Measurements from ENCODE around the genes TSPAN17, HK3 and NSD1.

DNA sequence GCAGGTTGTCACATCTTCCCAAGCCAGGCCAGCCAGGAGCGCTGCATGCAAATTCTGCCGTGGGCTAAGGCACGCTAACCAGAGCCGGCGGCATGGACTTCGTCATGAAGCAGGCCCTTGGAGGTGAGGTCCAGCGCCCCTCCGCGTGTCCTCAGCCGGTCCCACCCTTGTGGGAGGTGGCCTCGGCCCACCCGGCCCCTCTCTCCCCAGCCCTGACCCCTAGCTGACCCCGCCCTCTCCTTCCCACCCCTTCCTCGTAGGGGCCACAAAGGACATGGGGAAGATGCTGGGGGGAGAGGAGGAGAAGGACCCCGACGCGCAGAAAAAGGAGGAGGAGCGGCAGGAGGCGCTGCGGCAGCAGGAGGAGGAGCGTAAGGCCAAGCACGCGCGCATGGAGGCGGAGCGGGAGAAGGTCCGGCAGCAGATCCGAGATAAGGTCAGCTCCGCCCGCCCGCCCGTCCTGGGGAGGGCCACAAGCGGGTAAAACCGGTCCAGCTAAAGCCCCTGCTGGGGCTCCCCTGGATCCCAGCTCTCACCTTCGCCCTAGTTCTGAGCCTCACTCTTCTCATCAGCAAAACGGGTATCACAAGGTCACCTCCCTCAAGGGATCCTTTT lies 7.4 kb downstream of the CPLX2 start:
- PRO-cap, result no peak
- RAMPAGE, long total RNA, result no peak

- PRO-cap, result no peak
- RAMPAGE, long total RNA, result no peak
Measured at GRCh38 chr5:176198964-176199679, 39.1 kb upstream of the SIMC1 start.

DNA sequence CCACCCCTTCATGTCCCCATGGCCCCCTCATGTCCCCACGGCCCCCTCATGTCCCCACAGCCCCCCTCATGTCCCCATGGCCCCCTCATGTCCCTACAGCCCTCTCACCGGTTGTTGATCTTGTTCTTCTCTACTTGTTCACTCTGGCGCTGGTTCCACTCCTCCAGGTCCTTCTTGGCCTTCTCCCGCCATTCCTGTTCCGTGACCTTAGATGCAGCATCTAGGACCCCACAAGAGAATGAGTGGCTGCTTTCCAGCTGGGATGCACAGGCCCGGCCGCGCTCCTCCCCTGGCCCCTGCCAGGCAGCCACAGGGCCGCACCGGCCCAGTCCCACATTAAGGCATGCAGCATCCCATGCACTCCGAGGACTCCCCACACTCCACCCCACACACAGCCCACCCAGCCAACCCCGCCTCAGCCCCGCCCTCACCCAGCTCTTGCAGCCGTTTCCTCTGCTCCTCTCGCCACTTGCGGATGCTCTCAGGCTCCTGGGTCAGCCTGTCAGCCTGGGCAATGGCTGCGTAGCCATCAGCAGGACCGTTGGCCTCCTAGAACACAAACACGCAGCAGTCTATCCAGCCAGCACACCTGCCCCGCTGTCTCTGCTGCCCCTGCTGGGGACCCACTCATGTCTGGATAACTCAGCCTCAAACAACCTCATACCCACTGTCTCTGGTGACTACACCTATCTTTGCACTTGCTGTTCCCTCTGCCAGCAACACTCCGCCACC lies 9.1 kb downstream of the HIGD2A start:
- PRO-cap, result no peak
- RAMPAGE, long total RNA, result no peak

GRCh38 chr5:176405390-176406330 lies 10.7 kb downstream of the CLTB start:
- PRO-cap, result no peak
- RAMPAGE, long total RNA, result no peak

DNA sequence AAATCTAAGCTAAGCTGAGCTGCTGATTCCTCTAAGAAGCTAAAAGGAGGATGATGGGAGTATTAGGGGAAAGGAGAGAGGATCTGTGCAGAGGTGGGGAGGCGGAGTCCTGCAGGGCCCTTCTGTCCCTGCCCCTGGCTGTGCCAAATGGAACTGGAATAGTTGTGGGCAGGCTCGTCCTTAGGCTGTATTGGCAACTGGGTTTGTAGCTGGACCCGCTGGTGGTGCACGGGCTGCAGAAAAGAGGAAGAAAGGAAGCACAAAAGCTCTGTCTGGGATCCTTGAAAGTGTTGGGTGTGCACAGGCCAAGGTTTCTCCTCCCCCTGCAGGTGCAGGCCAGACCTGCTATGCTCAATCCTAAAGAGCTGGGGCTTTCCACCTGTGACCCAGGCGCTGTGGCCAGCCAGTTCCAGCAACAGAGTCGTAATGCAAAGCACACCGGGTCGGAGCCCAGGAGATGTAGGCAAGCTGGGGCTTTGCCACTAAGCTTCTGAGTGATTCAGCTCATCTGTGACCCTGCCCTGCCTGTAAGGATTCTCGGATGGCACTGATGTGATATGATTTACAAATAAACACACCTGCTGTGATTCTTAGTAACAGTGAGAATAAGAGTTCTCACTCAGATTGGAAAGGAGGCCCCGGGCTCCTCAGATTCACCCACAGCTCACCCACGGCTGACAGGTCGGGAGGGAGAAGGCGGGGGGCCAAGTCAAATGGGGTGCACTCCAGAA lies 9.7 kb downstream of the CLTB start:
- PRO-cap, result no peak
- RAMPAGE, long total RNA, result no peak

DNA sequence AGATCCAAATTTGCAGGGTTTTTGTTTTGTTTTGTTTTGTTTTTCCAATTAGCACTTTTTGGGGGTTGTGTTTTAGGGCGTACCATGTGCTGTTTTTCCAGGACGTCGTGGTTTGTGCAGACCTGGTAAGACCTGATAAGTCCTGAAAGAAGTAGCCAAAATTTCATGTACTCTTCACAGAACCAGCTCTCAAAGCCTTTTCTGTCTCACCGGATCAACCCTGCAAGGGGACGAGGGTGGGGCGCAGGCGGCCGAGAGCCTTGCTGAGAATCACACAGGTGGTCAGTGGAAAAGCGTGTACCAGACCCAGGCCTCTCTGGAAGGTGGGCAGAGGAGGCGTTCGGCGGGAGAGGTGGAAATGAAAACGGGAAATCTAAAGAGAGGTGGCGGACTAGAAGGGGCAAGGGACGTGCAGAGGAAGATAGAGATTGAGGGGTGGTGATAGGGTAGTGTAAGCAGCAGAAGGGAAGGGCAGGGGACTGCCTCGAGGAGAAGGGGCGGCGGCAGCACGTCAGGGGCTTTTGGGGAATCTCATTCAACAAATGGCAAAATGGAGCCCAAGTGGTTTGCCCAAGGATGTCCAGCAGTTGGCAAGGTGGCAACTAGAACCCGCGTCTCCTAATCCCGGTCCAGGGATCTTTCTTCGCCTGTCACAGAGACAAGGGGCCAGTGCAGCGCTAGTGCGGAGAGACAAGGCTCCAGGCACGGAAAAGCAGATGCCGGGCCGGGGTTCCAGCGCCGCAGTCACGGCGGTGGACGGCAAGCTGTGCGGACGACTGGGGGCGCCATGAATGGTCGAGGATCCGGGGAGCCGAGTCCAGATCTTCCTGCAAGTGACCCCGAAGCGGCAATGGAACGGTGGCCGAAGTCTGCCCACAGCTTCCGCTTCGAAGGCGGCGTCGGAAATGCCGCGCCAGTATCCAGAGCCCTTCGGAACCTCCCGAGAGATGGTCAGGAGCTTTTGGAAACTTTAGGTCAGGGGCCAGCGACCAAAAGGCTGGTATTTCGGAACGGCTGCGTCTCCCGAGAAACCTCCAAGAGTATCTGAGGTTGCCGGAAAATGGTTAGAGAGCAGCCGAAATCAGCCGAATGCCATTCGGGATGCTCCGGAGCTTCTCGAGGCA lies 869 bp upstream of the FAF2 start:
- PRO-cap, result unidirectional peak, plus-strand start at position 743 of the sequence; unidirectional peak, minus-strand start at position 1,046 of the sequence
- RAMPAGE, long total RNA, result no peak

GRCh38 chr5:176531206-176531848 lies 5.9 kb downstream of the RNF44 start:
- PRO-cap, result no peak
- RAMPAGE, long total RNA, result no peak

GRCh38 chr5:176647310-176648521 lies at the start of gene TSPAN17:
TSPAN17 (plus strand) TSS chr5:176647484.
- PRO-cap, result bidirectional peak, plus-strand start at chr5:176647402, minus-strand start at chr5:176647169
- RAMPAGE, long total RNA, result no peak

DNA sequence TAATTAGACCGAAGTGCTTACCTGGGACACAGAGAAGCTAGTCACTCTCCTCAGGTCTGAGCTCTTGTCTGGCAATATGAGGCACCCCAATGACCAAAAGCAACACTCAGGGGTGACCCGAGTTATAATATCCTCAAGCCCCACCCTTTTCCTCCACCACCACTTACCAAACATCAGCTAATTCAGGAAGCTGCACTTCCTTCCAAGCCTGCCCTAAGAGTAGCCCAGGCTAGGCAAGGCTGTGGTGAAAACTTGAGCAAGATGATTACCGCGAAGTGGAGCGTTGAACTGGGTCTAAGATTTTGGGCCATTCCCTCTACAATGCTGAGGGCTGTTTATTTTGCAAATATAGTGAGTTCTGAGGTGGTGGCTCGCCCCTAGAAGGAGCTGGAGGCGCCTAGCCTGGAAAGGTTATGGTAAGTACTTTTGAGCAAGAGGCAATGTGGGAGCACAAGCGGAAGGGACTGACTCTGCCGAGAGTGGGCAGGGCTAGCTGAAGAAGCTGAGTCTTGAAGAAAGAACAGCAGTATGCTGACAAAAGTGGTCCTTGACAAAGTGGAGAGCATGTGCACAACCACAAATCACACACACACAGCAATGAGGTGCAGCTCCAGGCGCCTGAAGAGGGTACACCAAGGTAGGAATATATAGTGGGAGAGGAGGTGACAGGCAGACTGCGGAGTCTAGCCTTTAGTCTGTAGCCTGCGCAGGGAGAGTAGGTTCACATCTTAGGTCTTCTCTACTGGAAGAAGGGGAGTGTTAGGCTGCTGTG lies at the start of gene HK3:
TSS of gene HK3 (minus strand) at position 101 of the 772 bp plus-strand sequence.
- PRO-cap, result no peak
- RAMPAGE, long total RNA, result no peak

GRCh38 chr5:176936502-176937062 lies 37.4 kb upstream of the HK3 start:
- PRO-cap, result no peak
- RAMPAGE, long total RNA, result no peak

DNA sequence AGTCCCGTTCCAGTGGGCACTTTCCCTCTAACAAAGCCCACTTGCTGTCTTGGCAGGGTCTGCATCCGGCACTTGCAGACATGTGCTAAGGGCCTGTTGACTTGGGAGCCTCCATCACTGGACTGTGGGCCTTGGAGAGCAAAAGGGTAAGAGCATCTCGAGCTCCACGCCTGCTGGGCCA lies 2.3 kb upstream of the NSD1 start:
- PRO-cap, result no peak
- RAMPAGE, long total RNA, result no peak

DNA sequence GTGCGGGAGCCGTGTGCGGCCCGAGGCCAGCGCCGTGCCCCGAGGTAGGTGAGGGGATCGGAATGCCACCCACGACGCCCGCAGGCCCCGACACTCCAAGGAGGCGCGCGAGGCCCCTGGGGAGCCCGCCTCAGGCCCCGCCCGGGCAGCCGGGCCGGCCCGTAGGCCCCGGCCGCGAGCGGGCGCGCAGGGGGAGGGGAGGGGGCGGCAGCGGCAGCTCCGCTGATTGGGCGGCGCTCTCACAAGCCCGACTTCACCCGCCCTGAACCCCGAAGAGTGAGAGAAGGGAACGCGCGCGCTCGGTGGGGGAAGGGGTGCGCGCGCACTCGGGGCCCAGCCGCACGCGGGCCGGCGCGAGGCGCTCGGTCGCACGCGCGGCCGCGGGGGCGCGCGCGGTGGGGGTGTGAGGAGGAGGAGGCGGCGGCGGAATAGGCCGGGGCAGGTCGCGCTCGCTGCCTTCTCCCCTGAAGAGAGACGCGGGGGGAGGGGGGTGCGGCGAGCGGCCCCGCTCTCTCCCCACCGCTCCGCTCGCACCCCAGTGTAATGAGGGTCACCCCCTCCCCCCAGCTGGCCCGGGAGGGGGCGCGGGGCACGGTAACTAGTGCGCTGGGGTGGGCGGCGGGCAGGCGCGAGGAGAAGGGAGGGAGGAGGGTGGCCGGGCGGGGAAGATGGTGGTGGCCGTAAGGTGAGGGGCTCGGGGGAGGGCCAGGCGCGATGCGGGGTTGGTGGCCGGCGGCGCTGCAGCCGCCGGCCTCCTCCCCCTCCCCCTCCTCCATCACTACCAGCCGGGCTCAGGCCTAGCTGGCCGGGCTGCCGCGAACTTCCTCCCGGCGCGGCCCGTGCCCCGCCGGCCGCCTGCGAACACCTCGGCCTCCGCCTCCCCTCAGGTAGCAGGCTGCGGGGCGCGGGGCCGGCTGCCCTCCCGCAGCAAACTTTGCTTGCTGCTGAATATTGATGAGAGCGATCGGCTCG lies at the start of gene NSD1:
TSS of gene NSD1 (plus strand) at position 415 of the 972 bp plus-strand sequence.
- PRO-cap, result bidirectional peak, plus-strand start at position 415 of the sequence, minus-strand start at position 275 of the sequence; bidirectional peak, plus-strand start at position 825 of the sequence, minus-strand start at position 780 of the sequence
- RAMPAGE, long total RNA, result start-site peak on the plus strand centred at position 452 of the sequence, 88 bp wide, 417 and 153 reads in 2 replicates

GRCh38 chr5:177210013-177210738 lies 76.6 kb downstream of the NSD1 start:
- PRO-cap, result no peak
- RAMPAGE, long total RNA, result no peak

DNA sequence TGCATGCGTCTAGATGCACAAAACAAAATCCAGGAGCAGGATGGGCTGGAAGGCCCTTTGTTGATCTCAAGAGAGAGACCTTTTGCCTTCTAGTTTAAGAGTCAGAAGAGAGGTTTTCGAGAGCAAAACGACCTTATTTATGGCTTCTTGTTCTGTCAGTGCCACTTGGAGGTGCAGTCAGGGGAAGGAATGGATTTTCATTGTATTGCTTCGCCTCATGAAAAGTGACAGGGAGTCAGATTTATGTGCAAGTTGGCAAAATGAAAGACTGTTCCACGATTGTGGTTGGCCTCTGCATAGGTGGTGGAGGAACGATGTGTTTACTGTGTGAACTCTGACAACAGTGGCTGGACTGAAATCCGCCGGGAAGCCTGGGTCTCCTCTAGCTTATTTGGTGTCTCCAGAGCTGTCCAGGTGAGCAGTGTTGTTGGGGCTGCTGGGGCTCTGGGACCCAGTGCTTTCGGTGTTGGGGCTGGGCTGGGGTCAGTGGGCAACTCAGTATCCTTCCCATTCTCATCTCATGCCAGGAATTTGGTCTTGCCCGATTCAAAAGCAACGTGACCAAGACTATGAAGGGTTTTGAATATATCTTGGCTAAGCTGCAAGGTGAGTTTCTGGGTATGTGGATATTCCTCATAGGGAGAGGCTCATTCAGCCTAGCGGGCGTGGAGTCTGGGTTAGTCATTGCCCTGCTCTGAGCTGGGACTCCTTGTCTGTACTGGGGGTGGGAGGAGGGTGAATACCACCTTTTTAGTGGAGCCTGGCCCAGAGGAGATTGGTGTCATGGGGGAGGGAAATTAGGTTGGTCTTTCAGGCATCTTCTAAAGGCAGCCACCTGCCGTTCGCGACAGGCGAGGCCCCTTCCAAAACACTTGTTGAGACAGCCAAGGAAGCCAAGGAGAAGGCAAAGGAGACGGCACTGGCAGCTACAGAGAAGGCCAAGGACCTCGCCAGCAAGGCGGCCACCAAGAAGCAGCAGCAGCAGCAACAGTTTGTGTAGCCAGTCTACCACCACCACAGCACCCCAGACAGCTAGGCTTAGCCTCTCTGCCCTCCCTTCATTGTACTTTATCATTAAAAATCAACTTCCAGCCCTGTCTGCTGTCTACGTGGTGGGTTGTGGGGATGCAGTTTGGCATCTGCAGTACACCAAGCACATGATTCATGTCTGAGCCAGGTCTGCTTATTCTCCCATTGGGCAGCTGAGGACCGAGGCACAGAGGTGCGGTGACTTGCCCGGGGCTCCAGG lies 2.4 kb downstream of the PRELID1 start:
- PRO-cap, result no peak
- RAMPAGE, long total RNA, result no peak

- PRO-cap, result no peak
- RAMPAGE, long total RNA, result no peak
Measured at GRCh38 chr5:177312720-177313185, 1.1 kb upstream of the MXD3 start.

GRCh38 chr5:177331244-177332447 lies 19.8 kb downstream of the LMAN2 start:
- PRO-cap, result no peak
- RAMPAGE, long total RNA, result no peak

DNA sequence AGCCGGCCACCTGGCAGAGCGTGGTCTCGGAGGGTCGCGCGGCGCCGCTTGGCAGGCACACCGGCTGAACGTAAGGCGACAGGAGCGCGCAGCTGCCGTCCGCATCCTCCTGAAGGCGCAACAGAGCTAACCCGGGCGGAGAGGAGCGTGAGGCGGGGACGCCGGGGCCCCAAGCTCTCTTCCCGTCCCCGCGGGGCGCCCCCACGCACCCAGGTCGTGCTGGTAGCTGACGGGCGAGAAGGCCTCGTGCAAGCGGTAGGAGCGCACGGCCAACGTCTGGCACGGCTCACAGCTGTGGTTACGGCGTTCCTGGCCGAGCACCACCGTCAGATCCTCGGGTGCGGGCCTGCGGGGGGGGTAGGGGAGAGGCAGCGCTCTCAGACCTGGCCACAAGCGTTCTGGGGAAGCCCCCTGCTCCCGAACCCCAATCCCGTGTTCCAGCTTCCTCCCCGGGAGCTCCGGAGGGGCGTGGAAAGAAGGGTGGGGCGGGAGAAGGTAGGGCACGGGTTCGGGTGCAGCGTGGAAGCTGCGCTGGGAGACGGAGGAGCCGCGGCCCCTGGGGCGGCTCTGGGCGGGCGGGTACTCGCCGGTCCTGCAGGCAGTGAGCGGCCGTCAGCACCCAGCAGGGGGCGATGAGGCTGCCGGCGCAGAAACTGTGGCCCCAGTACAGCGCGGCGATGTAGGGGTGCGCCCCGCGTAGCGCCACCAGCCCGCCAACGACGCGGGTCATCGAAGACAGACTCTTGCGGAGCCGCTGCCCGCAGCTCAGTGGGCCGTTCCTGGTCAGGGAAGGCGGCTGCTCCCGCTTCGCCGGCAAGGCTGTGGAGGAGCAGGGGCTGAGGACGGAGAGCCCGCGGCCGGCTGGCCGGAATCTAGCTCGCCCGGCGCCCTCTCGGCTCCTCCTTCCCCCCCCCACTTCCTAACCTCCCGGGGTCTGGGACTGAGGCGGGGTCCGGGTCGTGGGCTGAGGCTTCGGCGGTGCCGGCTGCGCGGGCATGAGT lies 3.1 kb upstream of the PFN3 start:
- PRO-cap, result no peak
- RAMPAGE, long total RNA, result no peak

DNA sequence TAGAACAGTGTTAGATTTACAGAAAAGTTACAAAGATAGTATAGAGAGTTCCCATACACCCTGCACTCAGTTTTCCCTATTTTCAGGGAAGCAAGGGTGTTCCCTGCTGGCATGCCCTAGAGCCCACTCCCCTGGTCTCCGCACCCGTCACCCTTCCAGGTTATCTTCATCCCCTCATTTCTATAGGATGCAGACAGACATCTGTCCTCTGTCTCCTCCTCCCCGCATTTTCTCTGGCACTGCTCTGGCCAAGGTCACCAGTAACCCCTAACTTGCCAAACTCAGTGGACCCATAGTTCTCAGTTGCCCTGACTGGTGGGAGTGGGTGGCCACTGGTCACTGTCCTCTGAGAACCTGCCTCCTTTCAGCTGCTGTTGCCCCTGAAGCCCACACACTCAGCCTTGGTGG lies 2.0 kb upstream of the DBN1 start:
- PRO-cap, result no peak
- RAMPAGE, long total RNA, result no peak

GRCh38 chr5:177490274-177490655 lies 7.1 kb downstream of the PDLIM7 start:
- PRO-cap, result no peak
- RAMPAGE, long total RNA, result no peak

DNA sequence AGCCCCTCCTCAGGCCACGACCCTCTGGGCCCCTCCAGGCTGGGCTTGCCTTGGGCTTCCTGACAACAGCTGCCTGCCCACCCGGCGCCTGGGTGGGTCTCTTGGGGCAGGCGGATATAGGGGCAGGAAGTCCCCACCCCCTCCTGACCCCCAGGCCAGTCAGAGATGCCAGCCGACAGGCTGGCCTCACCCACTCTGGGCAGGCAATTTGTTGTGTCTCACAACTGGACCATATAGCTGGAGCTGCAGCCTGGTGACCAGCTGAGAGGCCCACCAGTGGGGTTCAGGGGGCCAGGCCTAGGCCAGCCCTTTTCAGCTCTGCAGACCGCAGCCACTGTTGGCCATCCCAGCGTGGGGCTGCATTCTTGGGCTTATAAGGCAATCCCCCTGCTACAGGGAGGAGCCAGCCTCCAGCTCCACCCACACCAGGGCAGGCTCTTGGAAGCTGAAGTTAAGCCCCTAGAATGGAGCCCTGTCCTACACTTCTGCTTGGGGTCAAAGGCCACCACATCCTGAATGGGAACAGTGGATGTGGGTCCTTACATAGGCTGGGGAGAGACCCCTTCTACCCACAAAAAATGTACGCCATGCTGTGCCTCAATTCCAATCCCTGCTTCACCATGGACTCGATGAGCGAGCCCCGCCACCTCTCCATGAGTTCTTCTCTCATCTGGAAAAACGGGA lies 1.9 kb downstream of the PDLIM7 start:
- PRO-cap, result no peak
- RAMPAGE, long total RNA, result no peak

Measured in Karpas-422 (cell line).